Lower leg skin (tissue), 2 donors: ENCODE results near the gene H3-3A.

DNA sequence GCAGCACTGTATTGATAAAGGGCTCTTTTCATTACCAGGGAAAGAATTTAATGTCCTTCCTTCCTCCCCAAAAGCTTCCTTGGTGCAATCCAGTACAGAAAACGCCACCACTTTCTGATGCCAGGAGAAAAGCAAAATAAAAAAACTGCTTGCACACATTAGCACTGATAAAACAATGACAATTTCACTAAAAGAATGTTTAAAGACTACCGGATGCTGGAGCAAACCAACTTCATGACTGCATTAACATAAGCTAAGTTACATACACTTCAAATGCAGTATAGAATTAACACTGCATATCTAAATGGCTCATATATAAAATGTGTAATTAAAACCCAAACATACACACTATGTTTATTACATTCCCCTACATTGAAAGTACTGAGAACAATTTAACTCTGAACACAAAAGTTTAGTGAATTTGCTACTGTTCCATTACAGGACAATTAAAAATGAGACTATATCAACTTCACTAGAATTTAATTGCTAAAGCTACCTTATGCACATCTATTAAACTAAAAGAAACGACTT, 26.2 kb downstream of the LBR start:
- PRO-cap, result no peak
- RAMPAGE, long total RNA, 2 experiments, result no peak in any of the 2 experiments

GRCh38 chr1:225444850-225445332, 17.1 kb upstream of the LBR start:
- PRO-cap, result no peak
- RAMPAGE, long total RNA, 2 experiments, result no peak in any of the 2 experiments

DNA sequence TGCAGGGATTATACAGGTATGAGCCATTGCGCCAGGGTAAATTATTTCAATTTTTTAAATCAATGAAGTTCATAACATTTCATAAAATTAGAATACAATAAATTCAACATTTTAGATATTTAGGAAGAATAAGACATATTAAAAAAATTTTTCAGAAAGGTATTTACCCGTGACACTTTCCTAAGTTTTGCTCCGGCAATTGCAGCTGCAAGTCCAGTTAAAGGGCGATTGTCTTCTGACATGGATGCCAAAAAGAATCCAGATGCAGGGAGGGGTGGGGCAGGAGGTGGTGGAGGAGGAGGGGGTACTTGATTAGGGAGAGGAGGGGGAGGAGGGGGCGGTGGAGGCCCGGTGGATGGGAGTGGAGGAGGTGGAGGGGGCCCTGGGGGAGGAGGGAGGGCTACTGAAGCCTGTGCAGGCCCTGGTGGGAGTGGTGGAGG, 86.6 kb upstream of the LBR start:
- PRO-cap, result no peak
- RAMPAGE, long total RNA, 2 experiments, result start-site peak on the minus strand in 1 of 2 experiments, centred at position 211 of the sequence, 29 reads per replicate

DNA sequence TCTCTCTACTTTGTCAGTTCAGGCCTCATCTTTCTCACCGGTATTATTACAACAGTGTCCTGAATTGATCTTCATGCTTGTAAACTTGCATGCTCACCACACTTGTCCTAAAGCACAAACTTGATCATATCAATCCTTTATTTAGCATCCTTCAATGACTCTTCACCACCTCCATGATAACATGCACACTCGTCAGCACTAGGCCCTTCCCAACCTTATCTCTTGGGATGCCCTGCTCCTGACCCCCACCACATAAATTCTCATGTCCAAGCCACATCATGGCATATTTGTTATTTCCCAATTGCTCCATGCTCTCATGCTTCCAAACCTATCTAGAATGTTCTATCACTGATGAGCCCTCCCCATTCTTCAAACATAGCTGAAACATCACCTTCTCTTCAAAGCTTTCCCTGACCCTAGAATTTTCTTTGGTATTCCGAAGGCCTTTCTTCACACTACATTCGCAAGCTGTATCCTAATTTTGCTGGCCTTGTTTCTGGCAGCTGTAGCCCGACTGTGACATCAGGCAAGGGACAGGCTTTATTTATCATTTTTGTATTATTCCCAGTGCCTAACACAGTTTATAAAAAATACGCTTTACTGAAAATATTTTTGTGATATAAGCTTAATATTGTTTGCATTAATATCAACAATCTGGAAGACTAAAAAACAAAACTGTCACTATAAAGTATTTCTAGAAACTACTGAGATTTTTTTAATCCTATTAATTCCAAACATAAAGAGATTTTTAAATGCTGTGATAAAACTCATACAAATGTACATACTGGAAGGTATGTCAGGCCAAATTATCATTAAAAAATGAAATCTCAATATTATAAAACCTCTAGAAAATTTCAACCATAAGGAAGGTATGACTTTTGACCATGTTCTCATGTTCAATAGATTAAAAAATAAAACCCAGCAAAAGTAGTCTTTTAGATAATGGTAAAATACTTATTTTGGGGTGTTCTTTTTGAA, 102.8 kb downstream of the ENAH start:
- PRO-cap, result no peak
- RAMPAGE, long total RNA, 2 experiments, result no peak in any of the 2 experiments

GRCh38 chr1:225554829-225555238, 98.1 kb downstream of the ENAH start:
- PRO-cap, result no peak
- RAMPAGE, long total RNA, 2 experiments, result start-site peak on the minus strand in 1 of 2 experiments, at chr1:225554726-225555068 at its widest, 25 reads per replicate

DNA sequence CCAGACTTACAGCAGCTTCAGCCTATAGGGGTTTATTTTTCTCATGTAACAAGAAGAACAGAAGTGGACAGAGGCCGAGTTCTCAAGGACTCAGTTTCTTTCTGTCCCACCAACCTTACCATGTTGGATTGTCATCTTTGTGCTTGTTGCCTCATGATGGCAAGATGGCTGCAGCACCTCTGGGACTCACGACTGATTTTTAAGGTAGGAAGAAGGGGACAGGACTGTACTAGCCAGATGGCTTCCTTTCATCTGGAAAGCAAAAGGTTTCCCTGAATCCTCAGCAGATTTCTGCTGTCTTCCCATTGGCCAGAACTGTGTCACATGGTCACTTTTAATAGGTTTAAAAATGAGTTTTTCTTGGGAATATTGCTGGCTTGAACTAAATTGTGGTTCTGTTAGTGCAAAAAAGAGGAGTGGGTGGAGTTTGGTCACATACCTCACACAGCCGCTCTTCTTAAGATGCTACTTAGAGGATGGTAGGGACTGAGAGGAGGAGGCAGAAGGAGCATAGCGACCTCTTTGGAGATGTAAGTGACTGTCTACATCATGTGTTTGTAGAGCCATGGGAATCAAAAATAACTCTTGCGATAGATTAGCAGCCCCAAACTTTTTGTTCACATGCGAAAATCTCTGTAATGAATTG, 48.1 kb upstream of the ENAH start:
- PRO-cap, result no peak
- RAMPAGE, long total RNA, 2 experiments, result no peak in any of the 2 experiments

DNA sequence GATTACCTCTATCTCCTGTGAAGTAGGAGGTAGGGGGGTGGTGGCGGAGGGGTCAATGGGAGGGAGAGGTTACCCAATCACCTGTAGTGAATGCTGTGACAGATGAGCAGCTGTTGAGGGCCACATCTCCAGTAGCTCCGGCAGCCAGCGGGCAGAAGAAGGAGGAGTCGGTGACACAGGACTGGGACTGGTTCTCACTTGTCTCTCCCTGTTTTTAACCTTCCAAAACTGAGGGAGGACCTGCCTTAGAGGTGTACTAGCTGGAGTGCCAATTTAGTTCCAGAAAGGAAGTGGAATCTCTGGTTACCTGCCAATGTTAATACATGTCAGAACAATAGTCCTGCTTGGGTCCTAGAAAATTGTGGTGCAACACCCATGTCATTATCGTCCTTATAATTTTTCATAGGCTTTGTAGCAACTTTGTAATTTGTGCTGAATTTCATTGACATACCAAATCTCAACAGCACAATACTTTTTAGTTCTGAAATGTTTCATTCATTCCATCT, 56.2 kb upstream of the ENAH start:
- PRO-cap, result no peak
- RAMPAGE, long total RNA, 2 experiments, result no peak in any of the 2 experiments

- PRO-cap, result unidirectional peak, minus-strand start at chr1:225813440; unidirectional peak, minus-strand start at chr1:225813786
- RAMPAGE, long total RNA, 2 experiments, result no peak in any of the 2 experiments
These were observed 3.3 kb downstream of the EPHX1 start for GRCh38 chr1:225812812-225814085.

GRCh38 chr1:225823935-225824429, 14.1 kb downstream of the EPHX1 start:
- PRO-cap, result no peak
- RAMPAGE, long total RNA, 2 experiments, result no peak in any of the 2 experiments

GRCh38 chr1:225843222-225844058, 33.5 kb downstream of the EPHX1 start:
- PRO-cap, result no peak
- RAMPAGE, long total RNA, 2 experiments, result no peak in any of the 2 experiments

GRCh38 chr1:225881325-225882205, 615 bp downstream of the TMEM63A start:
- PRO-cap, result bidirectional peak, plus-strand start at chr1:225881848, minus-strand start at chr1:225881812
- RAMPAGE, long total RNA, 2 experiments, result no peak in any of the 2 experiments

DNA sequence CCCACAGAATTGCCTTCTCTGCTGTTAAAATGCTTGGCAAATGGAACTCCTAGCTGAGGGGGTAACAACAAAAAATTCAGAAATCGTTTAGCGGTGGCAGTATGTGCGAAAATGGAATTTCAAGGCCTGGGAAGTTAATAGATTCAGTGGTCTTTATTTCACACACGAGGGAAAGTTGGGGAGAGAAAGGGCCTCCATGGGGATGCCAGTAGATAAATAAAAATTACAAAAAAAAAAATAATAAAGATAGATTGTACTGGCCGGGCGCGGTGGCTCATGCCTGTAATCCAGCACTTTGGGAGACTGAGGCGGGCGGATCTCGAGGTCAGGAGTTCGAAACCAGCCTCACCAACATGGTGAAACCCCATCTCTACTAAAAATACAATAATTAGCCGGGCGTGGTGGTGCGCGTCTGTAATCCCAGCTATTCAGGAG, 1.2 kb upstream of the SDE2 start:
- PRO-cap, result no peak
- RAMPAGE, long total RNA, 2 experiments, result no peak in any of the 2 experiments

- PRO-cap, result bidirectional peak, plus-strand start at chr1:226062725, minus-strand start at chr1:226062493
- RAMPAGE, long total RNA, 2 experiments, result start-site peak on the plus strand in 2 of 2 experiments, at chr1:226062713-226062775 at its widest, 1,201 to 1,735 reads per replicate
These were observed at the start of gene H3-3A for GRCh38 chr1:226062595-226062918. Gene H3-3A, plus strand, starts transcription at chr1:226062716.

- PRO-cap, result no peak
- RAMPAGE, long total RNA, 2 experiments, result no peak in any of the 2 experiments
These were observed 4.8 kb downstream of the H3-3A start for GRCh38 chr1:226067394-226067726.

GRCh38 chr1:226109465-226110068, 47.1 kb downstream of the H3-3A start:
- PRO-cap, result unidirectional peak, plus-strand start at chr1:226109700; bidirectional peak, plus-strand start at chr1:226109998, minus-strand start at chr1:226109933
- RAMPAGE, long total RNA, 2 experiments, result no peak in any of the 2 experiments

DNA sequence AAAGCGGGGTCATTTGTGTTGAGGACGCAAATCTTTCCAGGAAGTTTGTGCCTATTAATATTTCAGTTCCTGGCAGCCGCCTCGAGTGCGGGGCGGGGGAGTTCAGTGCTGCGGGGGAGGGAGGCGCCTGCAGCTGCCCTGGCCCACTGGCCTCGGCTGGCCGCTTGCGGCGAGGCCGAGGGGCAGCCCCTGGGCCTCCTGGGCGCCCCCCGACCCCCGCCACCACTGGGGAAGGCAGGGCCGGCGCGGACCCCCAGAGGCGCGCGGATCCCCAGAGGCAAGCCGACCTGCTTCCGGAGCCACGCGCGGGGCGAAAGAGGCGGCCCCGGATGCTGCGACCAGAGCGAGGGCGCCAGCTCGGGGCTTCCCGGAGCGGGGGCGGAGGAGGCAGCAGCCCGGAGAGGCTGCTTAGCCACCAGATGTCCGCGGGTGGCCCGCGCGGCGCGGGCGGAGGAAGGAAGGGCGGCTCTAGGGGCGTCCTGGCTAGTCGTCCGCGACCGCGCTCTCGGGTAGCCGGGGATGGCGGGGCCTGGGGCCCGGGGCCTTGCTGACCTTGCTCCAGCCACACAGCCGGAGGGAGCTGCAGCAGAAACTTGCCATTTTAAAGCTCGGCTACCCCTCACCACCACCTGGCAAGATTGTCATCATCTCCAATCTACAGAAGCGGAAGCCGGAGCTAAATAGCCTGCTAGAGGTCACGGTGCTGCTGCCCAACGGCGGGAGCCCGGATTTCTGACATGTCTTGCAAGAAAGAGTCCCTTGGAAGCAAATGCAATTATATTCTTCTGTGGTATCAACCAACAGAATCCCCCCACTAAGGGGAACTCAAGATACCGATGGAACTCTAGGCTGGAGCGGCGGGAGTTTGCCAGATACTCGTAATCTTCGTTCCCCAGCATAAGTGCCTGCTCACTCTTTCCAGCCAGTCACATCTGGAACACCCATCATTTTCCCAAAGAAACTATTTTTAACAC, 48.1 kb downstream of the H3-3A start:
- PRO-cap, result bidirectional peak, plus-strand start at position 105 of the sequence, minus-strand start outside the sequence; bidirectional peak, plus-strand start at position 418 of the sequence, minus-strand start at position 312 of the sequence
- RAMPAGE, long total RNA, 2 experiments, result no peak in any of the 2 experiments

- PRO-cap, result no peak
- RAMPAGE, long total RNA, 2 experiments, result no peak in any of the 2 experiments
These were observed 49.0 kb downstream of the H3-3A start for GRCh38 chr1:226111321-226112115.

DNA sequence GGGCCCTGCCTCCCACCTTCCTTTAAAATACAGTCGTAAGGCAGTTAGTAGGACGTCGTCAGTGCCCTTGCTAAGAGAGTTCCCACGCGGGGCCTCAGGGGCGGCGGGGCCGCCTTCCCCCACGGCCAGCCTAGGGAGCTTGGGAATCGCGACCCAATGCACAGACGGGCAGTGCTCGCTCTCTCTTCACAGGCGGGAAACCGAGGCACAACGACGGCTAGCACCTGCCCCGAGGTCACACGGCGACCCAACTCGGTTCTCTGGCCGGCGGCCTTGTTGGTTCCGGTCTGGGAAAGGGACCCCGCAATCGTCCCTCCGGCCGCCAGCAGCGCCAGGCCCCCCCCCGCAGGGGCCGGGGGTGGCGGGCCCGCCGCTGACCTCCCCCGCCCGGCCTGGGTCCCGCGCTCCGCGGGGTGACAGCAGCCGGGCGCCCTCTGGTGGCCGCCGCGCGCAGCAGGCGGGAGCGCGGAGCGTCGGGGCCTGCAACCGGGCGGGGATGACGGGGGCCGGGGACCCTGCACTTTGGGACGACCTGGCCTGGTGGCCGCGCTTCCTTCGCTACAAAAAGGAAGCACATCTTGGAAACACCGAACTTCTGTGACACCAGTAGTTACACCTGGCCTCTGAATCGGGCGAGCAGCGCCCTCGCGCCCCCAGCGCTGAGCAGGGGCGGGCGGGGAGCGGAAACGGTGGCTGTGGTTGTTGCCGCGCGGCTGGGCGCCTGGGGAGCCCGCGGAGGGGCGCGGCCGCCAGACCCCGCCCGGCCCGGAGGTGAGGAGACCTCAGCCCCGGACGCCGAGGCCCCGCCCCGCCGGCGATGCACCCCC, 58.9 kb downstream of the H3-3A start:
- PRO-cap, result bidirectional peak, plus-strand start at position 460 of the sequence, minus-strand start at position 415 of the sequence; bidirectional peak, plus-strand start outside the sequence, minus-strand start at position 688 of the sequence
- RAMPAGE, long total RNA, 2 experiments, result no peak in any of the 2 experiments

GRCh38 chr1:226355486-226356739, 46.9 kb upstream of the LIN9 start:
- PRO-cap, result no peak
- RAMPAGE, long total RNA, 2 experiments, result no peak in any of the 2 experiments

GRCh38 chr1:226425635-226426074, 17.8 kb upstream of the PARP1 start:
- PRO-cap, result no peak
- RAMPAGE, long total RNA, 2 experiments, result no peak in any of the 2 experiments